HT1080 (cell line): Measurements from ENCODE around the genes PHC3, SKIL and SLC2A2.

DNA sequence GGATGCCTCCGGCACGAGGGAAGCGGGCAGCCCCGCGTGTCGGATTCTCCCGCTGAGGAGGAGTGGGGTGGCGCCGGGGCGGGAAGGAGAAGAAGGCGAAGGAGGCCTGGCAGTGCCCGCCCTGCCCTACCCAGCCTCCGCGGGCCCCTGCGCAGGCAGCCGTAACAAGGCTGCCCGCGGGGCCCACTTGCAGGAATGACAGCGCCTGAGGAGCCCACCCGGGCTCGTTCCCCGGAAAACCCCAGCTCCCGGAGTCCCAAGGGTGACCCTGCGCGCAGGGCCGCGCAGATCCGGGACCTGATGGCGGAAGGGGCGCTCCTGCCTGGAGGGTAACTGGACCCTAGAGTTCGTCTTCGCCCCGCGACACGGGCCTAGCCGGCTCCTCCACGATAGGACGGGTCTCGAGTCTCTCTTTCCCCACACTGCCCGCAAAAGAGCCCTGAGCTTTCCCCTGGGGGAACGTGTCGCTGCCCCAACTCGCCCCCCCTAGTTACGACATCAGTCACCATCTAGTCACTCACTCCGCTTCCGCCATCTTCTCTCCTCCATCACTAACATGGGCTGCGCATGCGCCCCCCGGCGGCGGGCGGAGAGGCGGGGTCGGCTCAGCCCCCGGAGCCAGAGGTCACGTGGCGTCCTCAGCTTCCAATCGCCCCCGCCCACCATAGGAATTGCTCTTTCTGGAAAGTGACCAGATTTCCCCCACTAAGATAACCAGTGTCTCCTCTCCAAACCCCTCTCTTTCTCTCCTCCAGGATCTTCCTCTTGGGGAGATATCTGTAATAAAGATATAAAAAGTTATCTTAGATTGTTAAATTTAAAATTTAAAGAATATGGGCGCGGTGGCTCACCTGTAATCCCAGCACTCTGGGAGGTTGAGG lies at the start of gene PHC3:
Gene PHC3 (minus strand): TSS at position 553 of the 881 bp plus-strand sequence.
RAMPAGE:
- cytosol, long total RNA, result start-site peak on the minus strand centred at position 545 of the sequence, 18 bp wide, 105 and 65 reads in 2 replicates
- long total RNA, result start-site peak on the minus strand centred at position 555 of the sequence, 7 bp wide, 56 reads
- nucleus, long total RNA, result no peak

DNA sequence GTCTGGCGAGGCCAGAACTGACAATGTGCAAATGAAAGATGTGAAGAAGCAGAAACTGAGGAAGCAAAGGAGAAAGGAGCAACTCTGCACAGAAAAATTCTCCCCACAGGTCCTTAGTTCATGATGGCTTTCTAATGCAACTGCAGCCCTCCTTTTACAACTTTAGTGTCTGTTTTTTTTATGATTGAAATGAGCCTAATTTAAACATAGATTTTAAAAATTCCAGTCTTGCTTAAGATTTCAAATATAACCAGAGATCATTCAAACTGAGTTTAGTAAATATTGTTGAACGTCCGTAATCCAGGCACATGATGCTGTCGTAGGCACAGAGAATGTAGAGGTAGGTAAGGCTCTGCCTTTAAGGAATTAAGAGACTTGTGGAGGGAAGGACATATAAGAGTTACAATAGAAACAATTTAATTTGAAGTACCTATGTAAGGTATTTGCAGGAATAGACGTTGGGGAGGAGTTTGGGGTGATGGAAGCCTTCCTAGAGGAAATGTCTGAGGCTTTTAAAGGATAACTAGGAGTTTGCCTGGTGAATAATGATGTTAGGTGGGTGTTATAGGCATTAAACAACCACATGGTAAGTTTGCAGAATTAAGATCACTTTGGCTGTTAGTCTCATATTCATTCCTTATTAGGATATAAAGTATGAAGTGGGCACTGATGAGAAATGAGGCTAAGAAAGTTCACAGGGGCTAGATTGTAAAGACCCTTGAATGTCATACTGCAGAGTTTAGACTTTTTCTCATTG lies 5.0 kb downstream of the PRKCI start:
RAMPAGE:
- cytosol, long total RNA, result no peak
- long total RNA, result no peak
- nucleus, long total RNA, result no peak

RAMPAGE:
- cytosol, long total RNA, result no peak
- long total RNA, result no peak
- nucleus, long total RNA, result no peak
Observed at GRCh38 chr3:170320522-170321010, 36.9 kb upstream of the SKIL start.

RAMPAGE:
- cytosol, long total RNA, result no peak
- long total RNA, result no peak
- nucleus, long total RNA, result no peak
Observed at GRCh38 chr3:170355767-170356266, 1.7 kb upstream of the SKIL start.

GRCh38 chr3:170357081-170357809 lies at the start of gene SKIL:
TSS of gene SKIL (plus strand) at chr3:170357715.
RAMPAGE:
- cytosol, long total RNA, result start-site peak on the plus strand at chr3:170357651-170357712, 181 and 368 reads in 2 replicates
- long total RNA, result no peak
- nucleus, long total RNA, result no peak

DNA sequence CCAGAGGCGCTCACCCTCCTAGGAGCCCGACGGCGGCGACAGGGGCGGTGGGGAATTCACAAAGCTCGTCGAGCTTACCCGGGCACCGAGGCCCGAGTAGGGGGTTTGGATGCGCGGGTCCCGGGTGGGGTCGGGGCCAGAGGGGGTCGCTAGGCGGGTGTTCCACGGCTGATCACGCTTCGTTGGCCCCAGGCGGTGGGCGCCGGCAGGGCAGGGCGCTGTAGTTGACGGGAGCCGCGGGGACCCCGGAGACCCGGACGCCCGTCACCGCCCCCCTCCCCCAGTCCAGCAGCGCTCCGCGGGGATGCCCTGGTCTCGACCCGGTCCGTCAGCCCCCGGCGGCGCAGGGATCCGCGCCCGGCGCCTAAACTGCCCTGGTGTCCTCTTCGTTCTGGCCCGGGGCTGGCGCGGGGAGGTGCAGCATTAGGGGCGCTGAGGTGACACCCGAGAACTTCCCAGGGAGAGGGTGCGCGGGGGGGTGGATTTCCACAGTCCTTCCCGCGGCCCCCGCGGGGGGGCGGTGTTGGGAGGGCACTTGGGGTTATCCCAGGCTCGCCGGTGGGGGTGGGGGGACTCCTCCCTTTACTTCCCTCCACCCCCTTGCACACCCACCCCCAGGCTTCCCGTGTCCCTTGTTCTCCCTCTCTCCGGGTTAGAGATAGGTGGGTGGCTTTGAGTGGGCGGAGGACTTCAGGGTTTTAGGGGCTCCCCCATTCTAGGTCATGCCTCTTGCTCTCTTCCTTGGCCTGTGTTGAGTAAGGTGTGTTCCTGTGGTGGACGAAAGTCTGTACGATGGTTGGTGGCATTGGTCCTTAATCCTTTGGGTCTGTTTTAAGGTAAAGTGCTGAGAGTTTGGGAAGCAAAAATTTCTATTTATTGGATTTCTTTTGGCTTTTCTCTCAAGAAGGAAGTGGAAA lies 553 bp downstream of the SKIL start:
RAMPAGE:
- cytosol, long total RNA, result start-site peak on the plus strand centred at position 699 of the sequence, 123 bp wide, 10 and 24 reads in 2 replicates
- long total RNA, result no peak
- nucleus, long total RNA, result no peak

RAMPAGE:
- cytosol, long total RNA, result no peak
- long total RNA, result no peak
- nucleus, long total RNA, result no peak
Observed at GRCh38 chr3:170419503-170420229, 998 bp downstream of the CLDN11 start.

GRCh38 chr3:170420309-170421016 lies 1.8 kb downstream of the CLDN11 start:
RAMPAGE:
- cytosol, long total RNA, result no peak
- long total RNA, result no peak
- nucleus, long total RNA, result no peak

DNA sequence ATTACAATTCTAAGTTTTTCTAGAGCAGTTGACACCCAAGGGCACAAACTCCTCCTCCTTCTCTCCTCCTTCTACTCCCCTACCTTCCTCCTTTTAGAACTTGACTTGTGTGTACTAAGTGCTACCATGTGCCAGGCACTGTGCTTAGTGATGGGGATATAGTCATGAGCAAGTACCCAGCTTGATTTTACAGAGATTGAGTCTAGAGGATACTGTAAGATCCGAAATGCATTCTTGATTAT lies 72.2 kb downstream of the CLDN11 start:
RAMPAGE:
- cytosol, long total RNA, result no peak
- long total RNA, result no peak
- nucleus, long total RNA, result no peak

GRCh38 chr3:170726407-170727097 lies 140.7 kb upstream of the SLC7A14 start:
RAMPAGE:
- cytosol, long total RNA, result start-site peak on the minus strand at chr3:170726676-170726686, 38 and 49 reads in 2 replicates
- long total RNA, result no peak
- nucleus, long total RNA, result no peak

DNA sequence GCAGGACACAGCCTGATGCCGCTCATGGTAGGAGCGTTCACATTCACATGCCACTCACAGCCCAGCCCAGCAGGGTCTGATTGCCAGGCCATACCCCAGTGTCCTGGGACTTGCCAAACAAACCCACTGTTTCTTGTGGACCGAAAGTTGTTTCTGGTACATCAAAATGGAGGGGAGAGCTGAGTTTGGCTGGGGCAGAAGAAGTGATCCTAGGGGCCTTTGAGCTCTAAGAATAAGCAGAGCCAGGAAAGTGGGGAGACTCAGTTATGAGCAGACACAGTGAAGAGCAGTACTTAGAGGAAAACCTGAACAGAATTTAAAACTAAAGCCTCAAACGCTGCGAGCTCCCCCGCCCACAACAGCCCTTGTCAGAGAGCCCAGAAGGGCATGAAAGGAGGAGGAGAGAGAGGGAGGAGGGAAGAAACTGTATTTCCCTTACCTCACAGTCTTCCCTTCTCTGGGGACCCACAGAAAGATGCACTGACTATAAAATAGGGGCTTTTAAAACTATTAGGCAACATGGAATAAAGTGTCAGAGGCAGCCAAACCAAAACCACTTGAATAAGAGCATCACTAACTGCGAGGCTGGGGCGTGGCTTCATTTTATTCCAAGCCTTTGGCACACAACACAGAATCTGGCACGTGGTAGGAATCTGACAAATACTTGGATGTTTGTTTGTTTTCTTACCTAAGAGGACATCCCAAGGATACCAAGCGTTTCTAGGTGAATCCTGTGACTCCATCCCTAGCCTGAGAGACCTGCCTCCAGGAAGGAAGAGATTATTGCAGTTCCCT lies 129.0 kb downstream of the RPL22L1 start:
RAMPAGE:
- cytosol, long total RNA, result no peak
- long total RNA, result no peak
- nucleus, long total RNA, result no peak

DNA sequence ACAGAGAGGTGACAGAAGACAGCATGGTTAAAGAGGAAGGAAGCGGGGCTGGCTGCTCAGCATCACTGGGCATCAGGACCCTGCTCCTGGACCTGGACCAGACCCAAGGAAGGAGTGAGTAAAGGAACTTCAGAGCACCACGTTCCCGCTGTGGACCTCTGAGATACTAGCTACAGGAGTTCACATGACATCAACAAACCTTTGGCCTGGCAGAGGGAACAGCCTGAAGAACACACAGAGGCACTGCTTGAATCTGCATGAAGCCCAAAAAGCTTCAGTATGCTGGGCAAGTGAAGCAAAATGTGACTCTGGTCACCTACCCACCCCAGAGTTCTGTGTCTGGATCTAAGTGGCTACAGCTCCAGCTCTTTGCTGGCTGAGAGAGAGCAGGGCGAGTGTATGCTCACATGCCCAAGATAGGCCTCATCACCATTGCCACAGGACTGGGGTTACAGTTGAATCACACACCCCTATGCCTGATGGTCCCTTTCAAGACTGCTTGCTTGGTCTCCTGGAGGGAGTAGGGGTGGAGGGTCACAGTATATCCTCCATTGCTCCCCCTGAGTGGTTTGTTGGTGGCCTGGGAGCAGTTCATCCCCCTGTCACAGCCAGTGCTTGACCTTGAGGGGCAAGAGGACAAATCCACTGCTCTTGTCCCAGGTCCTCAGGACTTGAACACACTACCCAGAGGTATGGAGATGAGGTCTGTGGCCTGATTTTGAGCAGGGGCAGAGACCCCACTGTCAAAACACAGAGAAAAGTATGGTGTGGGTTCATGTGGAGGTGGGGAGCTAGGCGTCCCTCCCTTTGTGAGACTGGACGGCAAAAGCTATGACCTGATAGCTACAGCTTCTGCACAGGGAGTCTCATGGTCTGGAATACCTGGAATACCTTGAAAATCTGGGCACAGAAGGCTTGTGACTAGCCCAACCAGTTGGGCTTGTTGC lies 37.9 kb downstream of the SLC2A2 start:
RAMPAGE:
- cytosol, long total RNA, result no peak
- long total RNA, result no peak
- nucleus, long total RNA, result no peak

DNA sequence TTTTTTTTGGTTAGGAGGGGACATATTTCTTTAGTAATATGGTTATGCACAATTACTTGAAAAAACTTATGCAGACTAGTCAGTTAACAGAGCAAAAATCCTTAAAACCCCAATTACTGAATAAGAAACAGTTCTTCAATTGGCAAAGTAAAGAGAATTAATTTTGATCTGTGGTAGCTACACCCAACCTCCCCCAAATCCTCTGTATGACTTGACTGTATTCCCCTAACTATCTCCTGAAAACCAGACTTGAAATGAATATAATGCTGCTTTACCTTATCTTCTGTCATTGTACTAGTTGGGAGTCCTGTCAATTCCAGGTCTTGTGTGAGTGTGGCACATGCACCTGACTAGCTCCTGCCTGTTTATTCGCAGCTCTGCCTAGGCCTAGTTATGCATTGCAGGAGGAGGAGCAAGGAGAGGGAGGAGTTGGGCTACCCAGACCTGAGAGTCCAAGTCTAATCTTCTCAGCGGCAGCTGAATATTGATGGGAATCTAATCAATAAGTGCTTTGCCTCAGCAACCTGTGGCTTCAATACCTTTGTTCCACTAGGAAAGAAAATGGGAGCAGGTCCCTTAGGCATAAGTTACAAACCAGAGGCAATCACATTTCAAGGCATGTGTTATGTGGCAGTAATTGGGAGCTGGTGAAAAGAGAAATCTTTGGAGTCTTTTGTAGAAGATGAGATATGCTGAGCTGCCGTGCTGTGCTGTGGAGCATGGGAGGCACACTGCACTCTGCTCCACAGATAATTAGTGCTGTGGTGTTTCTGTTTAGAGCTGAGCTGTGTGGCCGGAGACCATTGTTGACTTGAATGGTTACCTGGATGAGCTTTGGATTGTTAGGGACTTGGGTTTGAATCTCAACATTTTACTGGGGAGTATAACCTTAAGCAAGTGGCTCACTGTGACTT lies at the start of gene SLC2A2:
Gene SLC2A2 (minus strand): TSS at position 340 of the 914 bp plus-strand sequence.
RAMPAGE:
- cytosol, long total RNA, result no peak
- long total RNA, result no peak
- nucleus, long total RNA, result no peak

GRCh38 chr3:171110657-171110972 lies 84.1 kb upstream of the SLC2A2 start:
RAMPAGE:
- cytosol, long total RNA, result no peak
- long total RNA, result no peak
- nucleus, long total RNA, result no peak

DNA sequence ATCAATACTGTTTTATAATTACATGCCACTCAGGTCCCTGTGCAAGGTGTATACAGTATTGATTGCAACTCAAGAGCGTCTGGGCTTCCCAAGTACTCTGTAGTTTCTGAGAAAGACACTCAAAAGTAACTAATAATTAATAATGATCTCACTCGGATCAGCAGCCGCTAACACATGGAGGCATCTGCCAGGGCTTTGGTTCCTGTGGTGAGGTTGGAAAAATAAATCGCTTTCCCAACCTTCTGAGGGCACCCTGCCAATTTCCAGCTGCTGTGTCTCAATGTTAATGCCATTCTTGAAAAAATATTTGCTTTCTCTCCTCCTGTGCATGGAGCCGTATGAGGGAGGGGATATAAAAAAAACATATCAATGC lies 116.4 kb upstream of the SLC2A2 start:
RAMPAGE:
- cytosol, long total RNA, result no peak
- long total RNA, result no peak
- nucleus, long total RNA, result no peak

DNA sequence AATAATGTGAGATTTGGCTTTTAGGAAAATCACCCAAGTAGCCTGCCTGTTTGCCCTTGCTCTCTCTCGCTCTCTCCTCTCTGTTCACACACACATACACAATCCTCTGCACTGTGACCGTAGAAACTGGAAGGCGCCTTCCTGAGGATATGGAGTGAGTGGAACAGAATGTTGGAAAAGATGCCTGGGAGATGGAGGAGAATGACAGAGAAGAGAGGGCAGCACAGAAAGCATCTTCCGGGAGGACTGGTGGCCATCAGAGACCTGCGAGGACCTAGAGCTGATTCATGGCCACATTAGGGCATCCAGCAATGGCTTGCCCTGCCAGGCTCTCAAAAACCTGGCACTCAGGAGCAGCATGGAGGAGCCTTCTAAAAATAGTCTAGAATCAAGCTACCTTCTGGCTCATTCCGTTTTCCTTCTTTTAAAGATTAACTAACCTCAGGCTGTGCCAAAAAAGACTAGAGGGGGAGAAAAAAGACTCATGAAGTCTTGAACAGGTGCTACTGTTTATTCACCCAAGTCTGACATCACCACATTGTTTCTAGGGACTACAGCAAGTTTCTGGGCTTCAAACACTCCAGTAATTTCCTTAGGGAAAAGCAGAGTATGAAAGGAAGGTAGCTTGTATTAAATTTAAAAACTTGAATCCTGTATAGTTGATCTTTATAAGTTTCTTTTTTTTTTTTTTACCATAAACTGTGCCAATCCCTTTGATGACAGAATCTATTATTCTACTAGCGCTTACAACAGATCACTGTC lies 125.8 kb downstream of the TNIK start:
RAMPAGE:
- cytosol, long total RNA, result no peak
- long total RNA, result no peak
- nucleus, long total RNA, result no peak

RAMPAGE:
- cytosol, long total RNA, result no peak
- long total RNA, result no peak
- nucleus, long total RNA, result no peak
Observed at GRCh38 chr3:171460655-171461351, 598 bp upstream of the TNIK start.

DNA sequence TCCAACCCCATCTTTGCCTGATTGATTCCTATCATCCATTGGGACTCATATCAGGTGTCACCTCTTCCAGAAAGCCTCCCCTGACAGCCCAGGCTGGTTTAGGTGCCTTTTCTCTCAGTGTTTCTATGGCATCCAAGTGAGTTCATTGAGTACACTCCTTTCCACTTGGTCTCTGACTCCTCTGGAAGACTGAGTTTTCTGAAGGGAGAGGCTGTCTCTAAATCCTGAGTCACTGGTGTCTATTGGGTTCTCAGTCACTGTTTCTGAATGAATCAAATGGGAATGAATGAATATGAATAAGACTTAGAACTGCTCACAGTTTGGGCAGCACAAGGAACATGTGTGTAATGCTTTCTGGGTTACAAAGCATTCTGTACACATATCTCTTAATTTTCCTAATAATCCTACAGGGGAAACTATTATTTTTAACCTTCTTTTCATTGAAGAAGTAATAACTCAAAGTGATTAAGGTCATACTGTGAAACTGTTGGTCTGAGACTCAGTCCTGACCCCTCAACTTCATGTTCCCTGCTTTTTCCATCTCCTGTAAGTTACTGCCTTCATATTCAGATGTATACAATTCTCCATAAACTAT lies 56.2 kb downstream of the PLD1 start:
RAMPAGE:
- cytosol, long total RNA, result no peak
- long total RNA, result no peak
- nucleus, long total RNA, result no peak

DNA sequence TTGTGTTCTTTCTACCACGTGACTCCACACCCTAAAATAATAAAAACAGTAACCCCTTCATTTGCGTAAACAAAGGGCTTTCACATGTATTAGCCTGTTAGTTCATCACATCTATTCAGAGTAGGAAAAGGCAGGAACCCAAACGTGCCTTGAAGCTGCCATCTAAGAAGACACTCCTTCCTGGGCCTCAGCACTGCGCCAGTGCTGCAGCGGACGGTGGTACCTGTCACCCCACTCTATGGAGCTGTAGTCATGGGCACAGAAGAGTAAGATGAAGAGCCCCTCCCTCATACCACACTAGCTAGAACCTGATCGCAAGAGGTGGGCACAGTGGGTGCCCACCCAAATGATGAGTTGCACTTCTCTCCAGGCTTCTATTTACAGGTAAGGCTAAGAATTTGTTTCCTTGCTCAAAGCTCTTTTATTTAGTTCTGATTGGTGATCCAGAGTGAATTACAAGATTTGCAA lies 34.2 kb downstream of the PLD1 start:
RAMPAGE:
- cytosol, long total RNA, result no peak
- long total RNA, result no peak
- nucleus, long total RNA, result no peak

DNA sequence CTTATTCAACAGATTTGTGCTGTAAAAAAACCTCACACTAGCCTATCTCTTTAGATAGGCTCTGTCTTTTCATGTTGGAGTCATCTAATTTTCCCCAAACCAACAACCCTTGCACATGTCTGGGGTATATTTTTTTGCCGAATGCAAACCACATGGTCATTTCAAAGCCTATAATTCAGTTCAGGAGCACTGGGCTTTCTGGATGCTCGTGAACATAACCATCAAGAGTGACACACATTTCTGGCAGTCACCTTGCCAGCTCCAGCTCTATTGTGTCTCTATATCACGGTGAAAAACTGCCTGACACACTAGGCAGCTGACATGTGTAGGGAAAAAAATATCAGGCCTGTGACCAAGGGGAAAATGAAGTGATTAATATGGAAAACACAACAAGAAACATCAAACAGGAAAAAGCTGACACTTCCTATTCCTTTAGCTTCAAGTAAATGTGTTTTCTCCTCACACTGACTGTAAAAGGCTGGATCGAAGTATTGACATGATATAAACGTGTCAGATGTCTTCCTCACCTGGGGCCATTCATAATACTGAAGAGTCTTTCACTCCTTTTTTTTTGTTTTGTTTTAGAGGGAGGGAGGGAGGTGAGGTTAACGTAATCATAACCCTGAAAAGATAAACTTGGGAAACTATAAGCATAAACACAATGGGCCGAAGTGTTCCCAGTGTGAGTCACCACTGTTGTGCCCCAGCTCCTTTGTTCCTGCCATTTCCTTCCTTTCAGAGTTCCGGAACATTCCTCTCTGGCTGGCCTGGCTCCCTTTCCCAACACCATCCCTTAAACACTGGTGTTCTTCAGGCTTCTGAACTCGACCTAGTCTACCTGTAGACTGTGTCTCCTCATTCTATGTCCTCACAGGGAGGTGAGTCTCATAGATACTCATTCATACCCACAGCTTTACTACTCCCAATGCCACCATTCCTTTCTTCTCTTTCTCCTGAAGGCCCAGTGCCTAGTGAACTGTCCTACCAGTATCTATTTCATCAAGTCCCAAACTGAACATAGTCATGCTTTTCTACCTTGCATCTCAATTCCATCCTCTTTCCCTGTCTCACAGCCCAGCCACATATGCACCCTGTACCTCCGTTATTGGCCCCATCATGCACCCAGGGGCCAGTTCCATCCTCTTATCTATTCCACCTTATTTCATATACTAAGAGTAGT lies 18.7 kb downstream of the PLD1 start:
RAMPAGE:
- cytosol, long total RNA, result no peak
- long total RNA, result no peak
- nucleus, long total RNA, result no peak